LHCN-M2 (cell line): Measurements from ENCODE around the genes NUTM2B and ANXA11.

DNA sequence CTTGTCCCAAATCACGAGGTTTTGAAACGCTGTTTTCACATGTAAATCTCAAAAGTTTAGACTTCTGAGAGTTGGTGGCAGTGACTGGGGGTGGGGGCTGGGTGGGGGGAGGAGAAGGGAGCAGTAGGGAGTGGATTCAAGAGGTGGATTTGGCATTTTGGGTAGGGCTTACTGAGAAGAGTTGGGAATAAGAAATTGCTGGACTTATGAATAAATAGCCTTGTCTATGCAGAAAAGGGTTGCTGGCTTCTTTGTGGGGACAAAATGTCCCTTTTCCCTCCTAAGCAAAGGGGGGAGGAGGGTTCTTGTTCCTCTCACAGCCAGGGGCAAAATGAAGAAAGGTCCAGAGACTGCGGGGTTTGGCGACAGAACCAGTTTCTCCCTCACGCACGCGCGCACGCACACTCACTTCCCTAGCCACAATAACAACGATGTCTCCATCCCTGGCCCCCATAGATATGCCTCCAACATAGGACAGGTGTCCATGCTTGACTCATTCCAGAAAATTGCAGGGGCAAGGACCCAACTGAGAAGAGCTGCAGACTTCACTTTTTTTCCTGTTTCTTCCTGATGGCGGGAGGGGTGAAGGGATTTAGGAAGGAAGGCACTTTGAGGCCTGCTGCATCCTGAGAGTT, 3.2 kb downstream of the ZMIZ1 start:
- RAMPAGE, long total RNA = no peak

DNA sequence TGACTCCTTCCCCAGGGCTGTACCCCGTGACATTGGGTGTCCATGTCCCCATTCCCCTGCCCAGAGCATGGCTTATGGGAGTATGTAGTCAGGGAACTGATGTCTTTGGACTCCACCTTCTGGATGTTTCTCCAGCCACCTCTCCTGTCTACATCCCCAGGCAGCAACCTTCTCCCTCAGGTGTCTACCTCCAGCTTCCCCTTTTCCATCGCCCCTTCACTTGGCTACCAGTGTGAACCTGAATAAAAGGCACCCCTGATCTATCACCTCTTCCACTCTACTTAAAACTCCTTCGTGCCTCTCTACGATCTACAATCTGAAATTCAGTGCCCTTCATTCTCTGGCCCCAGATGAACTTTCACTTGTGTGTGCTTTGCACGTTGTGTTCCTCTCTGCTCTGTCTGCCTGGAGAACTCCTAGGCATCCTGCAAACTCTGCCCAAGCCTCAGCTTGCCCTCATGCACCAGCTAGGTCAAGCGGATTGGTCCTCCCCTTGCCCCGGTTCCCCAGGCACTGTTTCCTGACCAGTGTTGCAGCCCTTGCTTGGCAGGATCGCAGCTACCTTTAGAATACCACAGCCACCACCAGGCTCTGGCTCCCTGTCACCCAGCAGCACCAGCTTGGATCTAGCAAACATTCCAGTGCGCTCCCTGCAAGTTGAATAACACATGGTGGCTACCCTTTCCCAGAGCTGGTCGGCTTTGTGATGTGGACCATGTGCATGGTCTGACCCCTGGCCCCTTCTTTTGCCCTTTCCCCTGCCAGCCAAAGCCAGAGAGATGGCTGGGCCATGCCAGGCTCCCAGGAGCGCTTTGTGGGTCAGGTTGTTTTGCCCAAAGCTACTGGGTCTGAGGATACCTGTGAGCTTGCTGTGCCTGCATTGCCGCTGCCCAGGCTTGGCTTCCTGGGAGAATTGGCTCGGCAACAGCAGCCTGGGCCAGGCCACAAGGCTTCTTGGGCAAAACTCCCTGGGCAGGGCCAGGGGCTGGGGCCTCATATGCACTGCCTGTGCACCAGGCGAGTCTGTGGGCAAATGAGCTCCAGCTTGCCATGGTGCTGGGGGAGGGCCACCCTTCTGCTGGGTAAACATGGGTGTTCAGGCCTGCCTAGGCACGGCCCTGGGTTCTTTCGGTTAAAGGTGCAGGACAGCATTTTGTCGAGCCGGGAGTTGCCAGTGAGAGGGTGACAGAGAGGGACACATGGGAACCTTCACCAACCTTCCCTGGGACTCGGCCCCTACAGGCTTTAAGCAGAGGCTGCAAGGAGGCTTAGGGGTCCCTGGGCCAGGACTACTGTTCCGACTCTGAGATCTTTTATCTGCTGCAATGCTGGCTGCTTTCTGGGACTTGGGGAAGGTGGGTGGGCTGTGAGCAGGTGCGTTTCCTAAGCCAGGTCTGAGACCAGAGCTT, 19.1 kb downstream of the ZMIZ1 start:
- RAMPAGE, long total RNA = no peak

GRCh38 chr10:79091339-79091854, 22.6 kb downstream of the ZMIZ1 start:
- RAMPAGE, long total RNA = no peak

- RAMPAGE, long total RNA = no peak
These were observed 82.9 kb downstream of the ZMIZ1 start for GRCh38 chr10:79151618-79152097.

- RAMPAGE, long total RNA = no peak
These were observed 115.5 kb downstream of the ZMIZ1 start for GRCh38 chr10:79184024-79184813.

DNA sequence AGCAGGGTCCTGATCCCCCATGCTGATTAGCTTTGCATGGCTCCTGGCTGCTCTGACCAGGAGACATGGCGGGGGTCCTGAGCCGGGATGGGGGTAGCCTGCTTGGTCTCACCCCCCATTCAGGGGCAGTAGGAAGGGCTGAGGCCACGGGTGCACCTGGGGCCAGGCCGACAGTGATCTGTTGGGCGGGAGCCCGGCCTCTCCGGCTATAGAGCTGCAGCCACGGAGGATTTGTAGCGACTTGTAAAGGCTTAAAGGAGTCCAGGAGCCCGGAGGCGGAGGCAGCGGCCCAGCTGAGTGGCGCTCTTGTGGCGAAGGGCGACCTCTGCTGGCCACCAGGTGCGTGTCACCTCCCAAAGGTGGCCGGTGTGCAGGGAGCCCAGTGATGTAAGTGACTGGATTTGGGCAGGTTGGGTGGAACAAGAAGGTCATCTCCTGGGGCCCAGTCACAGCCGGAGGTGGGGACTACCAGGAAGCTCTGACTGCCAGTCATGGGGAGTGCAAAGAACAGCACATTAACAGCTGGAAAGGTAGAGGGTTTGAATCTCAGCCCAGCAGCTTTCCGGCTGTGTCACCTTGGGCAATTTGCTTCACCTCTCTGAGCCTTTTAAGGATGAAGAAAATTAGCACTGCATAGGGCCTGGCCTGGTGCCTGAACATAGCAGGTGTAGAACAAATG, 126.7 kb downstream of the ZMIZ1 start:
- RAMPAGE, long total RNA = no peak

DNA sequence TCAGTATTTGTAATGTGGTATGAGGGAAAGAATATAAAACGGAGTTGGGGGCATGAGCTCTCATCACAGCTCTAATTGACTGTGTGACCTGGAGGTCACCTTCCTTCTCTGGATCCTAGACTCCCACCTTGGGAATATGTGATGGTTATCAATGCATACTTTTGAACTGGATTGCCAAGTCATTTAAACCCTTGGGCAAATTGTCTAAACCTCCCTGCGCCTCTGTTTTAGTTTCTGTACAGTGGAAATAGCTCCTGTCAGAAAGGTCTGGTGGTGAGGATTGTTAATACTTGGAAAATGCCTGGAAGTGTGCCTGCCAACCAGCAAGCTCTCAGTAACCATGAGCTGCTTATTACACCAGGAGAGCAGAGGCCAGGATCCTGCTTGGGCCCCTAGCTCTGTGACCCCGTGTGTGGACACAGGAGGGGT, 108.7 kb upstream of the PPIF start:
- RAMPAGE, long total RNA = no peak

GRCh38 chr10:79260797-79261952, 86.1 kb upstream of the PPIF start:
- RAMPAGE, long total RNA = no peak

- RAMPAGE, long total RNA = no peak
These were observed 81.2 kb upstream of the PPIF start for GRCh38 chr10:79266131-79266442.

GRCh38 chr10:79408826-79409352, 36.5 kb downstream of the ZCCHC24 start:
- RAMPAGE, long total RNA = no peak

DNA sequence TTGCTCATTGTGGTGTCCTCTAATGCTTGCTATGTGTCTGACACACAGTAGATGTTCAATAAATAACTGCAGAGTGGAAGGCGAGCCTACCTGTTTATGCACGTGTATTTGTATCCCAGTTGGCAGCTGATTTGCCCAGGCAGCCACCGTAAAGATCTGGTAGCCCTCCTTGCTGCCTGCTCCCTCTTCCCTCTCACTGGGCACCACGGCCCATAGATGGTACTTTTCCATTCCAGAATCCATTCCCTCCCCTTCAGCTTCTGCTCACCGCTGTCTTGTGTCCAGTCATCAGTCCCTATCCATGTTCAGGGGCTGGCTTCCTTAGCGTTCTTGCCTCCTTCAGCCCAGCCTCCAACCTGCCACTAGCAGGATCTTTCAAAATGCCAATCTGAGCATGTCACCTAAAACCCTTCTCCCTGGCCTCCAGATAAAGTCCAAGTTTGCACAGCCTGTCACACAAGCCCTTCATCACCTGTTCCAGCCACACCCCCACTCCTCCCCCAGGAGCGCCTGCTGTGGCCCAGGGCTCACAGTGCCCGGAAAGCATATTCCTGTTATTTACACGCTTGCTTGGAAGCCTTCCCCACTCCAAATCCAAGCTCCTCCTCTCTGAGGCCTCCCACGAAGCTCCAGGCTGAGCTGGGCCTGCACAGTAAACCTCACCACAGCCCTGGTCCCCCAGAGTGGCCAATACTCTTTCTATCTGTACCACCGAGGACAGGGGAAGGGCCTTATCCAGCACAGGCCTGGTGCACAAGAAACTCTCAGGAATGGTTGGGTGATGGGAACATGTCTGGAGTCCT, 21.0 kb downstream of the ZCCHC24 start:
- RAMPAGE, long total RNA = no peak

GRCh38 chr10:79445177-79445475, 298 bp downstream of the ZCCHC24 start:
- RAMPAGE, long total RNA = no peak

DNA sequence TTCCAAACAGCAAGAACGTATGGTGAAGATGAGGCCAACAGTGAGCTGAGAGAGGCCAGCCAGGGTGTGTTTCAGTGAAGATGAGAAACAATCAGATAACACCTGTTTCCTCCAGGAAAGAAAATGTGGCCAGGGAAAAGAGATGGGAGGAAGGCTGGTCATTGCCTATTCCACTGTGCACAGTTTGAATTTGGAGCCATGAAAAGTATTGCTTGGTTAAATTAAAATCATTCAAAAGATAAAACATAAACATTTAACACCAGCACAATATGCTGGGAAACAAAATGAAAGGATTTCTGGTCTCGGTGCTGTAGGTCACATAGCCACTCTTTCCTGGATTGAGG, at the start of gene NUTM2B:
Gene NUTM2B, plus strand, starts transcription at position 291 of the 344 bp plus-strand sequence.
- RAMPAGE, long total RNA = no peak

- RAMPAGE, long total RNA = no peak
These were observed 984 bp downstream of the SFTPD start for GRCh38 chr10:79947827-79948415.

GRCh38 chr10:80157122-80158231, 24.9 kb downstream of the PLAC9 start:
- RAMPAGE, long total RNA = no peak

DNA sequence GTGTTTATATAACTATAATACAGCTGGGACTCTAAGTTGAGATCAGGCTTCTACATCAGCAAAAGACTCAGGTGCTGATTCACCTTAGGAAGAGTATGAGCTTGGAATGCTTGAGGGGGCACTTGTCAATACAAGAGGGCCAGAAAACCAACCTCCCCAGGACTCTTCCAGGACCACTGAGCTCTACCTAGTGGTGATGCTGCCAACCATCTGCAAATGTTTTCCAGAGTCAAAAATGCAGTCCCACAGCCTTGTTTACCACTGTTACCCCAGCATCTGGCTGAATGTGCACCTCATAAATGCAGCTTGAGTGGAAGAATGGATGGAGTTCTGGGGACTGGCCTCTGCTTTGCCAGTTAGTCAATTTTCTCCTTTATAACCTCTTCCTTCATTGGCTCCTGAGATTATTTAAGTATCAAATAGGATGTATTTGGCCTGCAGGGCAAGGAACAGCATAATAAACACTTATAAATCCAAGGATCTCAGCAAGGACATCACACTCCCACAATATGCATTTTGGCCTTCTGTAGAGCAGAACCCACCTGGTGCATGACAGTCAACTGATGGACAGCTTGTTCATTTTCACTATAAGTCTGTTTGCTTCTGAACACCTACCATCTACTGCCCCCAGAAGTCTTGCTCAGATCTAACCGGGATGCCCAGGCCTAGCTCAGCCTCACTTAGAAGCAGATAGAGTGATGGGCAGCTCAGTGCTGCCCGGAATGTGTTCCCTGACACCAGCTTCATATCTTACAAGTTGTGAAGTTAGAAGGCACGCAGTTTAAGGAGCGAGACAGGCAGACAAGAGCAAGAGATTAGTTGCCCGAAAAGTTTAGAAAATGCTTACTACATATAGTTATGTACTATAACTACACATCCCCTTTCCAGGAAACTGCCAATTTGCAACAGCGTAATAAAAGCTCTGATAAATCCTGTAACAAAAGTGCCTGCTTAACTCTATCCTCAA, 20.5 kb downstream of the ANXA11 start:
- RAMPAGE, long total RNA = no peak

DNA sequence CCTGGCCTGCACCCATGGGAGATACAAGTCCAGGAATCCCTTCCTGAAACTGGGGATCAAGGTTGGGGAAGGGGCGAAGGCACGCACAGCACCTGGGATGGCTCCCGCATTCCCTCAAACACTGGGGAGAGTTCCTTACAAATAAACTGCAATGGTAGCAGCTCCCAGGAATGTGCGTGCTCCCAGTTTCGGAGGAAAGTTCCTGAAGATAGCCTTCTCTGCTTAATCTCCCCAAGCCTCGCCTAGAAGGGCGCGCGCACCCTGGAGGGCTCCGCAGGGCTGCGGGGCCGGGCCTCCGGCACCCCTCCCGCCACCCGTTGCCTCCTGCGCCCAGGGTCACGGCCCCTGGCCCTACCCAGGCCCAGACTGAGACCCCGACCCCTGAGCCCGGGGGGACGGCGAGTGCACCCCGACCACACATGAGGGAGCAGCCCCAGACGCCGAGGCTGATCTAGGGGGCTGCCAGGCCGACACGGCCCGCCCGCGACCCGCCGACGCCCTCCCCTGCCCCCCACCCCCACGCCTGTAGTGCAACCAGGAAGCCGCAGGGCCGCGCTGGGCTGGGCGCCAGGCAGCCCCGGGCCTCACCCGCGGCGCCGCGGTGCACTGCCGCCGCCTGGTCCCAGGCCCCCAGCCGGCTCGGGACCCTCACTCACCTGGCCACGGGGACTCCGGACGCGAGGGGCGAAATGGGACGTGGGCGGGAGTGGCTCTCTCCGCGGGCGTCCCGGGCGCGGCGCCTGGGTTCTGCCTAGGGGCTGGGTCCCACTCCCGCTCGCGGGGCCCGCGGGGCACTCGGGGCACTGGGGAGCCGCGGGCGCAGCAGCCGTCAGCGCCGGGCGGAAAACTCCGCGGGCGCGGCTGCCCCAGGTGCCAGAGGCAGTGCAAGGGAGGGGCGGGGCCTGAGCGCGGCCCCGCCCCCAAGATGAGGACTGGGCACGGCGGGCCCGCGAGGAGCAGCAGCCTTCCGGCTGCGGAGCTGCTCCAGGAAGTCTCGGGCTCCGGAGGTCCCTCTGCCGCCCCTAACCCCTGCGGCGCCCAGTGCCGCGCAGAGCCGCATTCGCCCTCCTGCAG, at the start of gene ANXA11:
Gene ANXA11, minus strand, starts transcription at position 851 of the 1,074 bp plus-strand sequence.
- RAMPAGE, long total RNA = no peak

DNA sequence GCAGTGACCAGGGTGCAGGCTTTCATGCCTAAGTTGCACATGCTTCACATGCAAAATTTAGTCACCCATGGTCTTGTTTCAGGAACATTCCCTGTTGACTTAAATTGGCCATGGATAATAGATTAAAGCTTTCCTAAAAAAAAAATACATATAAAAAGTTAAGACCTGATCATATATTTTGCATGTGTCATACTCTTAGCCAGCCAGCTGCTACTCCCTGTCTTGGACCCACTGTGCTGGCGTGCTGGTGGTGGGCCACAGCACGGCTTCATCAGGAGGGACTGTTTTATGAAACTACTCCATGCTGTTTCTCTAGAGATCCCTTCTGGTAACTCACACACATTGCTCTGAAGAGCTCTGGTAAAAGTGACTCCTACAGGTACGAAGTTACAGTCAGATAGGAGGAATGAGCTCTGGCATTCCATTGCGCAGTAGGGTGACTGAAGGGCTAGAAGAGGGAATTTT, 778 bp downstream of the MAT1A start:
- RAMPAGE, long total RNA = no peak

GRCh38 chr10:80291426-80291866, 2.0 kb upstream of the MAT1A start:
- RAMPAGE, long total RNA = no peak

DNA sequence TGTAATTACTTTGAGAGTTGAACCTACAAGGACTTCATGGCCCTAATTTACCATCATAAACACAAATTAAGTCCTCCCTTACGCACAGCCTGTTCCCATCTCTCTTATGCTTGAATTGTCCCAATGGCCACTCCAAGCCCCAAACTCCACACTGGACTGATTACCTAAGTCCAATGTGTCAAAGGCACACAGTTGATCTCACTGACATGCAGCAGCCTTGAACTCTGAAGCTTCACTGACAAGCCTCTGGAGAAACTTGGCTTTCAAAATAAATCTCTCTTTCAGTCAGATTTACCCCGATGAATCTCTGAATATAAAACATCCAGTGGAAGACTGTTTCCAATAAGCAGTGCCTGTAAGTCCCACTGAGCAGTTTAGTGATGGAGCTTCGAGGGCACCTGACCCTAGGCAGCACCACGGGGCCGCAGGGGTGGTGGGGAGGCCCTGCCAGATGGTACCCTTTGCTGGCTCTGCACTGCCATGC, 3.2 kb upstream of the MAT1A start:
- RAMPAGE, long total RNA = no peak